ENCODE results near the genes KRTAP5-7, LAMTOR1 and INPPL1.

DNA sequence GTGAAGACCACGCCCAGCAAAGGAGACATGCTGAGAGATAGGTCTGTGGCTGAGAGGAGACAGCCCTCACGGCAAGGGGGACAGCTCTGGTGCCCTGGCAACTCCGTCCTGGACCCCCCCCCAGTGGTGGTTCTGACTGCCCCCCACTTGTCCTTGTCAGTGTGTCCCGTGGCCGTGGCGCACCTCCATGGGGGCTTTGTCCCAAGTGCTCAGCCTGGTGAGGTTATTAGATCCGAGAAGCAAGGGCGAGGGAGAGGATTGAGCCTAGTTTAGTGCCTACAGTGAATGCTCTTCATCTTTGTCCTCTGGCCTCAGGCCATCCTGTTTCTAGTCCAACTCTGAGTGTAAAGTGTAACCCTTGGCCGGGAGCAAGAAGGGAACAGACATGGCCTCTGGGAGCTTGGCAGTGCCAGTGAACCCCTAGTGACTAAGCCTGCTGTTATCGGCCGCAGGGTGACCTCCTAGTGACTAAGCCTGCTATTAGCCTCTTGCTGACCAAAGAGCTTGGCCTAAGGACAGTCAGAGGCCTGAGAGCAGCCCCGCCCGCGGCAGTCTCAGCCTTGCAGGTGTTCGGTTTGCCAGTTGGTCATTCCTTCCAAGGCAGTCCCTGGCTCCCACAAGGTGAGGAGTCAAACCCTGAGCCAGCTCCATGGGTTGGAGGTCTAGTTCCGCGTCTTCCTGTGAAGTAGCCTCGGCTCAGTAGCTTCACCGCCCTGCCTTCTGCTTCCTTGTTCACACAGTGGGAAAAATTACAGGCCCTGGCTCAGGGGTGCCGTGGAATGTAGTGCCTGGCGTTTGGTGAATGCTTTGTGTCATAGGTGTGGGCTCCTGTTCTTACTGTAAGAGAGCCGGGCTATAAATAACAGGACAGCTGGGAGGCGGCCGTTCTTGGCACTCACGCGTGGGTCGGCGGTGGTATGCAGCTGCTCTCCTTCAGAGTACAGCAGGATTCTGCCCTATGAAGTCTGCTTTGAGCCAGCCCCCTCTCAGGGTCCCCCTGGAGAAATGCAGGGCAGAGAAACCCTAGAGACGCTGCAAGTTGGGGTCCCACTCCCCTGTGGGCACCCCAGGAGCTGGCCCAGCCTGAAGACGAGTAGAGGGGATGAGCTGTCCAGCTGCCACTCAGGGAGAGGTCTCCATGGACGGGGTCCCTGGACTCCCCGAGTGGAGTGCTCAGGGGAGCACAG is 83.9 kb downstream of the CTTN start:
- RRBS: no CpG with 5 or more reads among the region's 32 CpGs
CAGE:
- cytosol, long polyA plus RNA: no peak
- long polyA plus RNA: no peak
- nucleus, long polyA plus RNA: no peak

DNA sequence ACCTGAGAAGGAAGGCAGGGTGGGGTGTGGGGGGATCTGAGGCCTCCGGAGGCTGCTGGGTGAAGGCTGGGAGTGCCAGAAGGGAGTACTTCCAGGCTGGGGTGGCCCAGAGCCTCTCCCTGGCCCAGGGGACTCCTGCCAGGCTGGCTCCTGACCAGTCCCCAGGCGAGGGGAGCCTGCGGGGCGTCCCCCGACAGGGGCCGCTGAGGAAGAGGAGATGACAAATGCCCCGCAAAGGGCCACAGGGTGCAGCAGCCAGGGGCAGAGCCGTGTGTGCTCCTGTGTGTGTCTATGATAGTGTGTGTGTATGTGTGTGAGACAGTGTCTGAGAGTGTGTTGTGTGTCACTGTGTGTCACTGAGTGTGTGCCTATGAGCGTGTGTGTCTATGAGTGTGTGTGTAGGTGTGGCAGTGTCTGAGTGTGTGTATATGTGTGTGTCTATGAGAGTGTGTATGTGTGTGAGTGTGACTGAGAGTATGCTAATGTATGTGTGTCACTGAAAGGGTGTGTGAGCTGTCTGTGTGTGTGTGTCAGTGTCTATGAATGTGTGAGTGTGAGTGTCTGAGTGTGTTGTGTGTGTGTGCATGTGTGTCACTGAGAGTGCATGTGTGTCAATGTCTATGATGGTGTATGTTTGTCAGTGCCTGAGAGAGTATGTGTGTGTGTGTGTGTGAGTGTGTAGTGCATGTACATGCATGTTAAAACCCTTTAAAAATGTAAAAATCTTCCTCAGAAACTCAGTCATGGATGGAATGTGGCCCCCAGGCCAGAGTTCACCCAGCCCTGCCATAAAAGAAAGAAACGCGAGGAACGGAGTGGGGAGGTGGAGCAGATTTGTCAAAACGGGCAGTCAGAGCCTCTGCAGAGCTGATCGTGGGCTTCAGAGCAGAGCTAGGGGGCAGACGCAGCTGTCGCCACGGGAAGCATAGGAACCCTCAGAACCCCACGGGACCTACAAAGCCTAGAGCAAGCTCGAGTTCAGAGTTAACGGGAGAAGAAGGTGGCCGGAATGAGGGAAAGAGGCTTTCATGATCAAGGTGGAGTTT is 218.6 kb downstream of the CTTN start:
- RRBS: no CpG with 5 or more reads among the region's 21 CpGs
CAGE:
- cytosol, long polyA plus RNA: no peak
- long polyA plus RNA: no peak
- nucleus, long polyA plus RNA: no peak

- RRBS: 73% methylated on average over 1 of the region's 22 CpGs
CAGE:
- cytosol, long polyA plus RNA: no peak
- long polyA plus RNA: no peak
- nucleus, long polyA plus RNA: no peak
These were observed 99.2 kb downstream of the SHANK2 start for GRCh38 chr11:71153004-71153818.

DNA sequence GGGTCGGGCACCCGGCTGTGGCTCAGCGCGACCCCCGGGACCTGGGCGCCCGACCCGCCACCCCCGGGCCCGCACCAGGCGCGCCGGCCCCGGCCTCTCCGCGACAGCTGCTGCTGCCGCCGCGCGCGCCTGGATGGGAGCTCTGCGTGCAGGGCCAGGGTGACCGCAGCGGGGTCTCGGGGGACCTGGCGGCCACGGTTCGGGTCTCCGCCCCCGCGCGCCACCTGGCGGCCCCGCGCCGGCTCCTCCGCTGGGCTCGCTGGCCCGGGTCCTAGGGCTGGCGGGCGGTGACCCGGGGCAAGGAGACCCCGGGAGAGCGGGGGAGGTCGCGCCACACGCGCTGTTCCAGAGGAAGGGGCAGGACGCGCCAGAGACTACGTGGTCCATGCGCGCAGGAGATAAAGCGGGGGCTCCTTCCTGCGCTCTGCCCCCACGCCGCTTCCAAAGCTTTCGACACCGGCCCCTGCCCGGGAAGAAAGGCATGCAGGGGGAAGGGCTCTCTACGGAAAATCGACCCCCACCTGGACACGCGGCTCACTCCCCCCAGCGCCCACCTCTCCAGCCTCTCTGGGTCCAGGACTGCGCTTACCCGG is 569 bp downstream of the SHANK2 start:
- RRBS: no CpG with 5 or more reads among the region's 67 CpGs
CAGE:
- cytosol, long polyA plus RNA: no peak
- long polyA plus RNA: no peak
- nucleus, long polyA plus RNA: no peak

DNA sequence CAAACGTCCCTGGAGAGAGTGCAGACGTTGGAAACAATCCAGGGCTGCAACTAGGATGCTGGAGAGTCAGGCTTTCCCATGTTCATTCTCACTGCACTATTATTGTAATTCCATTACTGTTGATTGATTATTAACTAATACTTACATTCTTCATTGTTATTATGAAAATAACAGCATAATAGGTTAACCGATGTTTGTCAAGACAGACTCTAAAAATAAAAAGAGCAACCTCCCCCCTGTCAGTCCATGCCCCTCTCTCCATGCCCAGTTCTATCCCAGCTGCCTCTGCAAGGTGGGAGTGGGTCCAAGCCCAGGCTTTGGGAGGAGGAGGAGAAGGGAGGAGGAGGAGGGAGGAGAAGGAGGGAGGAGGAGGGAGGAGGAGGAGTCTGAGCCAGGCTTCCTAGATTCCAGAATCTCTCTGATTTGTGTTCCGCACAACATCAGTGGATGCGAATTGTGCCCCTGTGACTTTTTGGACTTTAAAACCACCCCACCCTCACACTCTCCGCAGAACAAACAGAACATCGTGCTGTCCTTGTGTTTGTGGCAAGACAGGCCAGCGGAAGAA is 16.1 kb upstream of the SHANK2 start:
- RRBS: no CpG with 5 or more reads among the region's 8 CpGs
CAGE:
- cytosol, long polyA plus RNA: no peak
- long polyA plus RNA: no peak
- nucleus, long polyA plus RNA: no peak

DNA sequence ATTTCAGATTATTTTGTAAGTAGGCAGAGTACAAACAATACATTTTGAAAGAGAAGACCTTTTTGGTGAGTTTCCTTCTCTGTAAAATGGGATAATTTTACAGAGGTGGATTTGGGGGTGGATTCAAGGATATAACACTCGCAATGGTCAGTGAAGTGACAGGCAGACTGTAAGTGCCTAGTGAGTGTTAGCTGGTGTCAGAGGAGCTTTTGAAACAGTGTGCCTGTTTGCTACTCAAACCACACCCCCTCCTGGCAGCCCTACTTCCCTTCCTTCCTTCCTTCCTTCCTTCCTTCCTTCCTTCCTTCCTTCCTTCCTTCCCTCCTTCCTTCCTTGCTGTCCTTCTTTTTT is 57.5 kb downstream of the DHCR7 start:
- RRBS: no CpG with 5 or more reads among the region's 1 CpG
CAGE:
- cytosol, long polyA plus RNA: no peak
- long polyA plus RNA: no peak
- nucleus, long polyA plus RNA: no peak

DNA sequence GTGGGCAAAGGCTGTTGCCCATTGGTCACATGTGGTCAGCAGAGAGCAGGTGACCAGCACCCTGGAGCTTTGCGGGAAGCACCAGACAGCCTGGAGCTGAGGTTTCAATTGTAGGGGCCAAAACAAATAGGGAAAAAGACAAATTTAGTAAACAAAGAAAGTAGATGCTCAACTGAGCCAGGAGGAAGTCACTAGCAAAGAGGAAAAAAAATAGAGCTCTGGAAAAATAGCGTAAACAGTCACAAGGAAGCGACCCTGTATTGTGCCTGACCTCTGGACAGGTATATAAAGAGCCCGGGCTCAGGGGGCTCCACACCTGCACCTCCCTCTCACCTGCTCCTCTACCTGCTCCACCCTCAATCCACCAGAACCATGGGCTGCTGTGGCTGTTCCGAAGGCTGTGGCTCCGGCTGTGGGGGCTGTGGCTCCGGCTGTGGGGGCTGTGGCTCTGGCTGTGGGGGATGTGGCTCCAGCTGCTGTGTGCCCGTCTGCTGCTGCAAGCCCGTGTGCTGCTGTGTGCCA is at the start of gene KRTAP5-7:
KRTAP5-7 (plus strand) TSS at position 339 of the 522 bp plus-strand sequence.
- RRBS: no CpG with 5 or more reads among the region's 9 CpGs
CAGE:
- cytosol, long polyA plus RNA: no peak
- long polyA plus RNA: no peak
- nucleus, long polyA plus RNA: no peak

- RRBS: 1% methylated on average over 2 of the region's 62 CpGs
CAGE:
- cytosol, long polyA plus RNA: no peak
- long polyA plus RNA: no peak
- nucleus, long polyA plus RNA: no peak
These were observed 45.4 kb upstream of the DEFB108B start for GRCh38 chr11:71787435-71788185.

- RRBS: no CpG with 5 or more reads among the region's 1 CpG
CAGE:
- cytosol, long polyA plus RNA: no peak
- long polyA plus RNA: no peak
- nucleus, long polyA plus RNA: no peak
These were observed 28.4 kb upstream of the DEFB108B start for GRCh38 chr11:71804634-71804878.

- RRBS: no CpG with 5 or more reads among the region's 10 CpGs
CAGE:
- cytosol, long polyA plus RNA: no peak
- long polyA plus RNA: no peak
- nucleus, long polyA plus RNA: no peak
These were observed 903 bp downstream of the IL18BP start for GRCh38 chr11:71999455-72000169.

DNA sequence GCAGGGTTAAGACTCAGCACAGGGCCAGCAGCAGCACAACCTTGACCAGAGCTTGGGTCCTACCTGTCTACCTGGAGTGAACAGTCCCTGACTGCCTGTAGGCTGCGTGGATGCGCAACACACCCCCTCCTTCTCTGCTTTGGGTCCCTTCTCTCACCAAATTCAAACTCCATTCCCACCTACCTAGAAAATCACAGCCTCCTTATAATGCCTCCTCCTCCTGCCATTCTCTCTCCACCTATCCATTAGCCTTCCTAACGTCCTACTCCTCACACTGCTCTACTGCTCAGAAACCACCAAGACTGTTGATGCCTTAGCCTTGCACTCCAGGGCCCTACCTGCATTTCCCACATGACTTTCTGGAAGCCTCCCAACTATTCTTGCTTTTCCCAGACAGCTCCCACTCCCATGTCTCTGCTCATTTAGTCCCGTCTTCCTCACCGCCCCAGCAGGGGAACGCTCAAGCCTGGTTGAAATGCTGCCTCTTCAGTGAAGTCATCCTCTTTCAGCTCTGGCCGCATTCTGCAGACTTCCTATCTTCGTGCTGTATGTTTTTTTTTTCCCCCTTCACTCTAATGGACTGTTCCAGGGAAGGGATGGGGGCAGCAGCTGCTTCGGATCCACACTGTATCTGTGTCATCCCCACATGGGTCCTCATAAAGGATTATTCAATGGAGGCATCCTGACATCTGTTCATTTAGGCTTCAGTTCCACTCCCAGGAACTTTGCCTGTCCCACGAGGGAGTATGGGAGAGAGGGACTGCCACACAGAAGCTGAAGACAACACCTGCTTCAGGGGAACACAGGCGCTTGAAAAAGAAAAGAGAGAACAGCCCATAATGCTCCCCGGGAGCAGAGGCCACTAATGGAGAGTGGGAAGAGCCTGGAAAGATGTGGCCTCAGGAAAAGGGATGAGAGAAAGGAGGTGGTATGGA is 3.4 kb downstream of the IL18BP start:
- RRBS: no CpG with 5 or more reads among the region's 12 CpGs
CAGE:
- cytosol, long polyA plus RNA: no peak
- long polyA plus RNA: no peak
- nucleus, long polyA plus RNA: no peak

DNA sequence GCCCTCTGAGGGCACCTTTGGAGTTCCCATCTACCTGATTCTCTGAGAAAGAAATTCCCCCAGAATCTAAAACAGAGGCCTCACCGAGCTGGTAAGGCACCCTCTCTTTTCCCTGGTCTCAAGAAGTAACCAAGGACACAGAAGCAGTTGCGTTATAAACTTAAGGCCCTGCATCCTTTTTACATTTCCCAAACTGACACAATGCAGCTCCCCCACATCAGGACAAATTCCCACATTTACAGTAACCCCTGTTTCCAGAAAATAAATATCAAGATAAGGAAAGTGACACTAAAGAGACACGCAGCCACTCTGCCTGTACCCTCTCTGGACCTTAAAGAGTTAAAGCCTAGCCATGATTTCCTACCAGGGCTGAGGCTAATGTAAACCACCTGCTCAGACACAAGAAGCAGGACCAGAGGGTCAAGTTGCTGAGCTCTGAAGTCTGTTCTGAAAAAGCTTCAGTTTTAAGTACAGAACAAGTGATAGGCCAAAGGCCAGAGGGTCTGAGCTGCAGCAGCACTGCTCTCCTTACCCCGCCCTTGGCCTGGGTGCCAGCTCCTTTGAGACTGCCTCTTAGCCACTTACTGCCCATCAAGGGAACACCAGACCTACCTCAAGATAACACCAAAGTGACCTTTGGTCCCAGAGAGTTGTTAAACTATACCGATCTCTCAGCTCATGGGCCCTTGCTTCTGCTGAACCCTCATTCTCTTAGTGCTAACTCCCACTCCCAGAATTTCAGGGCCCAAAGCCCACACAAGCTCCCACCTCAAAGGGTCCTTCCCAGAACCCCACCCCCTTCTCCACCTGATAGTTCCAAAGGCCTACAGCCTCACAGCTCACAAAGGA is 40.3 kb downstream of the IL18BP start:
- RRBS: no CpG with 5 or more reads among the region's 5 CpGs
CAGE:
- cytosol, long polyA plus RNA: no peak
- long polyA plus RNA: no peak
- nucleus, long polyA plus RNA: no peak

DNA sequence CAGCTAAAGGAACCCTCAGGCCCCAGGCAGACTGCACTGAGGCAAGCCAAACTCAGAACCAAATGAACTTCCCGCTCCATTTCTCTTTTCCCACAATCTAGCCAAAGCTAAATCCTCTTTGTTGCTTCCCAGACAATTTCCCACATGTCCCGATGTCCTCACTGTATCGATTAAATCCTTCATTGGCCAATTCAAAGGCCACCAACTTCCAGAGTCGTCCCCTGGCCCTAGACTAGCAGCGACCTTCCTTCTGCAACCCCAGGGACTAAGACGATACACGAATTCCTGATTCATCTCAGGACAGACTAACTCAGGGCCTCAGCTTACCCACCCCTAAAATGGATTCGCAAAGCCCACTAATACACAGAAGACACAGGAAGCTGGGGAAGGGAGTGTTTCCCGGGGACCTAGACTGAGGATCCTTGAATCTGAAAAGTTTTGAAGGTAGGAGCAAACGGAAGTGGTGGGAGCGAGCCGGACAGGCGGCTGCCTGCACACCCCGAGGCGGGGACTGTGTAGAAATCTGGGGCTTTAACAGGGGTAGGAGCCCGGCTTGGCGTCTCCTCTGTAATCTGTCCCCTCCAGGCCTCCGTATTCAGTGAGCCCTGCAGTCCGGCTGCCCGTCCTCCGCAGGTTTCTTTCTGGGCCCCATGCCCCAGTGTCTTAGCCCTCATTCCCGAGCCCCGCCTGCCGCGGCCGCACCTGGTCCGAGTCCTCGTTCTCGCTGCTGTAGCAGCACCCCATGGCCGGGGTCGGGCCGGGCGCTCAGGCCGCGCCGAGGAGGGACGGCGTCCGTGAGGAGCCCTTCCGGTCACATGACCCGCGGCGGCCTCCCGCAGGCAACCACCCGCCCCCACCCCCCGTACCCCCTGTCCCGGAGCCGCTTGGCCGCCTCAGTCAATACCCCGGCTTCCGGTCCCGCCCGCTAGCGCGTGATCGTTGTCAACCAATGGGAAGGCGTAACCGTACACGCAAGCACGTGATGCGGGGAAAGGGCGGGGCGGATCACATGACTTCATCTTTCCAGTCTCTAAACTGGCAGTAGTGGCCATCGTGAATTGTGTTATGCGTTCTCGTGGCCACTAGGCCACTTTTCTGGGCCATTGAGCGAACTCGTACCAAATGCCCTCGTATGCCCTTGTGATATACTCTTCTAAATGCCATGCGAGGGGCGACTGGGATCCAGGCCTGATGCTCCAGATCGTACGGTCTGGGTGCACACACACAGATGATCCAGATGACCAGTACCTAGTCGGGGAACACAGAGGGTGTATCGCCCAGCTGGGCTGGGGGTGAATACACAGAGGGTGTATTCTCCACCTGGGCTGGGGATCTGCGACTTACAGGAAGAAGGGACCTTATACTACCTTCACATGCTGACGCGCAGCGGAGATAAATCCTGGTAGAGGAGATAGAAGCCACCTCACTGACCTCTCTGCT is at the start of gene LAMTOR1:
LAMTOR1 (minus strand) TSS at position 817 of the 1,440 bp plus-strand sequence.
- RRBS: 1% methylated on average over 27 of the region's 79 CpGs
CAGE:
- cytosol, long polyA plus RNA: start-site peak on the minus strand centred at position 806 of the sequence, 88 bp wide, 5,816 and 4,959 reads in 2 replicates
- long polyA plus RNA: start-site peak on the minus strand centred at position 811 of the sequence, 96 bp wide, 5,616 and 5,632 reads in 2 replicates
- nucleus, long polyA plus RNA: start-site peak on the minus strand centred at position 806 of the sequence, 85 bp wide, 2,766 and 4,511 reads in 2 replicates

DNA sequence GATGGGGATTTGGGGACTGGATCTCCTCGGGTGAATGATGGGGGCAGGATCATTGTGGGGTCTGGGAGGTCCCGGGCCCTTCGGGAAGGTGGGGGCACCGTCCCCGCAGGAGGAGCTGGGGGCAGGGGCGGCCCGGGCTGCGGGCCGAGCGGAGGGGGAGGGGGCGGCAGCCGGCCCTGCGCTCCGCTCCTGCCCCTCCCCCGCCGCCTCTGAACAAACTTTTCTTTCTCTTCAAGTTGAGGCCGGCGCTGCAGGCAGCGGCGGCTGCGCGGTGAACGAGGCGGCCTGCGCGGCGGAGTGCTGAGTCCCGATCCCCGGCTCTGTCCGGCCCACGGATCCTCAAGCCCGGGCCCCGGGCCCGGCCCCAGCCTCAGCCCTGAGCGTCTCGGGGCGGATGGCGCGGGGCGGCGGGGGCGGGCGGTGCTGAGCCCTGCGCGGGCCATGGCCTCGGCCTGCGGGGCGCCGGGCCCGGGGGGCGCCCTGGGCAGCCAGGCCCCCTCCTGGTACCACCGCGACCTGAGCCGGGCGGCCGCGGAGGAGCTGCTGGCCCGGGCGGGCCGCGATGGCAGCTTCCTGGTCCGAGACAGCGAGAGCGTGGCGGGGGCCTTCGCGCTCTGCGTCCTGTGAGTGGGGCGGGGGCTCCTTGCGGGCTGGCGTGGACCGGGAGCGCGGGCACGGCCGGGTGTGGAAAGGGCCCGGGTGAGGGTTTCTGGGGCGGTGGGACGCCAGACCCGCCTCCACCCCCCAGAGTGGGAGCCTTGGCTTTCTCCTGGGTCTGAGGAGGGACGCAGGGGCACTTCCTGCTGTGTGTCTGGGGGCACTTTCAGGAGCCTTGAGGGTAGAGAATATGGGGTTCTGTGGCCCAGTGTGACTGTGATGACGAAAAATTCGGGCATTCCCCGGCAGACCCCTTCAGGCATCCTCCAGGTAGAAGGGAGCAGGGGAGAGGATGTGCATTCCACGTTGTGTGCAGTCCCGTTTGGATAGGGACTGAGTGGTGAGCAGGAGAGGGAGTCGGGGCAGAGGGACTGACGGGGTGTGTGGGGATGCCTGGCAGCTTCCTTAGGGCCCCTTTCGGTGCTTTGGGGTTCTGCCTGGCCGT is at the start of gene INPPL1:
INPPL1 (plus strand) TSS at position 224 of the 1,102 bp plus-strand sequence.
- RRBS: 2% methylated on average over 44 of the region's 90 CpGs
CAGE:
- cytosol, long polyA plus RNA: no peak
- long polyA plus RNA: no peak
- nucleus, long polyA plus RNA: no peak

GRCh38 chr11:72411511-72412165 is 22.7 kb downstream of the CLPB start:
- RRBS: no CpG with 5 or more reads among the region's 5 CpGs
CAGE:
- cytosol, long polyA plus RNA: no peak
- long polyA plus RNA: no peak
- nucleus, long polyA plus RNA: no peak

GRCh38 chr11:72639375-72639880 is 34.8 kb downstream of the PDE2A start:
- RRBS: no CpG with 5 or more reads among the region's 15 CpGs
CAGE:
- cytosol, long polyA plus RNA: no peak
- long polyA plus RNA: no peak
- nucleus, long polyA plus RNA: no peak

- RRBS: 2% methylated on average over 44 of the region's 68 CpGs
CAGE:
- cytosol, long polyA plus RNA: no peak
- long polyA plus RNA: no peak
- nucleus, long polyA plus RNA: no peak
These were observed 32.0 kb downstream of the PDE2A start for GRCh38 chr11:72642142-72642691.

- RRBS: 4% methylated on average over 5 of the region's 25 CpGs
CAGE:
- cytosol, long polyA plus RNA: no peak
- long polyA plus RNA: no peak
- nucleus, long polyA plus RNA: no peak
These were observed 2.1 kb upstream of the PDE2A start for GRCh38 chr11:72675956-72677077.

DNA sequence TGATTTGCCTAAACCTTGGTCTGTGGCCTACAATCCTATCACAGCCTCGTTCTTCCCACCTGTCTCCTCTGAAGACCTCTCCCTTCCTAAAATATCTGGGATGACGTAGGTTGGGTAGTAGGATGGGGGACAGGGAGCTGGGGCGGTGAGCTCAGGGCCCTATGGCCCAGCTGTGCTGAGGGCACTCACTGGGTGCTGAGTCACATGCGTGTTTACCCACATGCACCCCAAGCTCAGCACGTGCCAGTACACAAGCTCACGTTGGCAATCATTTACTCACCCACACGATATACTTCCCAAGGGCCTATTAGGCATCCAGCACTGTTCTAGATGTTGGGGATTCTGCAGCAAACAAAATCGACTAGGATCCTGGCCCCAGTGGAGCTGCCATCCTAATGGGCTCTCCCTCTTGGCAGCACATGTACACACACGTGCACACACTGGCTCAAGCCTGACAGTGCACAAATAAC is 28.7 kb downstream of the ARAP1 start:
- RRBS: no CpG with 5 or more reads among the region's 9 CpGs
CAGE:
- cytosol, long polyA plus RNA: no peak
- long polyA plus RNA: no peak
- nucleus, long polyA plus RNA: no peak

DNA sequence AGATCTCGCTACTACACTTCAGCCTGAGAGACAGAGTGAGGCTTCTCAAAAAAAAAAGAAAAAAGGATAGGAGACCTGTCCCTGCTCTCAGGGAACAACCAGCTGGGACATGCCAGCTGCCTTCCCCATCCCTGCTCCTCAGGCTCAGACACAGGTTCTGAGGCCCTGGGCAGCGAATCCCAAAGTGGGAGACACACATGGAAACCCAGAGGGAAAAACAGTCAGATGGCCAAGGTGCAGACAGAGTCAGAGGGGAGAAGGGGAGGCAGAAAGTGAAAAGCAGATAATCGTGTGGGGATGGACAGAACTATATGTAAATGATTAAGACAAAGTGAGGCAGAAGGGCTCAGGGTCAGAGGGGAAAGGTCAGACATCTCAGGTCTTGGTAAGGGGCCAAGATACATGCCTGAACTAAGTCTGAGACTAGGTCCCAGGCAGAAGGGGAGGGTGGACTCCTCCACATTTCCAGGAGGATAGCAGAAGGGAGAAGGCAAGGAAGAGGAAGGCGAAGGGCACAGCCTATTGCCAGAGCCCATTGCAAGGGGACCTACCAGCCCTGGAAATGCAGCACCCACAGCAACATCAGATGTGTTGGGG is 14.2 kb downstream of the STARD10 start:
- RRBS: no CpG with 5 or more reads among the region's 4 CpGs
CAGE:
- cytosol, long polyA plus RNA: no peak
- long polyA plus RNA: no peak
- nucleus, long polyA plus RNA: no peak